Skeletal muscle satellite cell (primary cell): ENCODE measurements around a stretch of chr13.

DNA sequence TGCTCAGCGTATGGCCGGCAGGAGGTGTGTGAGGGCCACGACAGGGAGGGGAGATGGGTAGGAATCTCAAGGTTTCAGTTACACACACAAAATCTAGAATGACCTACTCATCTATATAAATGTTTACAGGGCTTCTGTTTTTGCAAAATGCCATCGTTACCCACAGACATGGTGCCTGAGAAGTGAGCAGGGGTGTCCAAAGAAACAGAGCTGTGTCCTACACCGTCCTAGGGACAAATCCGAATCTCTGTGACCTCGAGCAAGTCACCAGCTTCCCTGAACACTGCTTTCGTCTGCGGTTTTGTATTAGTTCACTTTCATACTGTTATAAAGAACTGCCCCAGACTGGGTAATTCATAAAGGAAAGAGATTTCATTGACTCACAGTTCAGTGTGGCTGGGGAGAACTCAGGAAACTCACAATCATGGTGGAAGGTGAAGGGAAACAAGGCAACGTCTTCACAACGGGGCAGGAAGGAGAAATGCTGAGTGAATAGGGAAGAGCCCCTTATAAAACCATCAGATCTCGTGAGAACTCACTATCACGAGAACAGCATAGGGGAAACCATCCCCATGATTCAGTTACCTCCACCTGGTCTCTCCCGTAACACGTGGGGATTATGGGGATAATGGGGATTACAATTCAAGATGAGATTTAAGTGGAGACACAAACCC lies 188.9 kb downstream of the NALF1 start:
- CAGE, long polyA plus RNA: no peak

- CAGE, long polyA plus RNA: no peak
Measured at GRCh38 chr13:107867626-107868810, 722 bp upstream of the NALF1 start.

GRCh38 chr13:108210030-108210601 lies 5.2 kb downstream of the LIG4 start:
- CAGE, long polyA plus RNA: no peak

GRCh38 chr13:108886379-108886991 lies 257.1 kb downstream of the MYO16 start:
- CAGE, long polyA plus RNA: no peak

DNA sequence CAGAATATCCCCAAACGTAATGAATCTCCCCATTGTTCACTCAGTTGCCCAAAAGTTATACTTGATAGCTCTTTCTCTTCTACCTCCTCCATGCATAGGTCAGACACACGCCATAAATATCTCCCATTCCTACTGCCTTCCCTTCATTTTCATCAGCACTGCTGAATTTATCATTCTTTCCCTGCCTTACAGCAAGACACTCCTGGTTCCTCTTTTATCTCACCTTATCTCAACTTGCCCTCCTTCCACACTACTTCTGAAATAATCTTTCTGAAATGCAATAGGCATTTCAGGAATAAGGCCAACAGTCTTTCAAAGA lies 333.9 kb downstream of the MYO16 start:
- CAGE, long polyA plus RNA: no peak

GRCh38 chr13:109412362-109412652 lies 374.1 kb downstream of the IRS2 start:
- CAGE, long polyA plus RNA: no peak

- CAGE, long polyA plus RNA: no peak
Measured at GRCh38 chr13:109576555-109576908, 209.9 kb downstream of the IRS2 start.

GRCh38 chr13:109780610-109781508 lies 5.5 kb downstream of the IRS2 start:
- CAGE, long polyA plus RNA: no peak

DNA sequence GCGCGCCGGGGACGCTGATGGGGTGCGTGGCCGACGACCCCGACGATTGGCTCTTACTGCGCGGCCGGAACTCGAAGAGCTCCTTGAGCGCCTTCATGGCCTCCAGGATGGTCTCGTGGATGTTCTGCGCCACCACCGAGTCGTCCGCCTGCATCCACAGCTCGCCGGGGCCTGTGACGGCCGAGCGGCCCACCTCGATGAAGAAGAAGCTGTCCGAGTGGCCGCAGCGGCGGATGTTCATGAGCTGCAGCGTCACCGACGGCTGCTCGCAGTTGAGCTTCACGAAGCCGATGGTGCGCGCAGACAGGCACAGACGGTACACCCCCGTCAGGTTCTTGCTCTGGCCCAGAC lies 1.3 kb downstream of the IRS2 start:
- CAGE, long polyA plus RNA: no peak

GRCh38 chr13:109786719-109787133 lies 343 bp upstream of the IRS2 start:
- CAGE, long polyA plus RNA: no peak

- CAGE, long polyA plus RNA: no peak
Measured at GRCh38 chr13:109787134-109788181, 1.1 kb upstream of the IRS2 start.

GRCh38 chr13:109788919-109789239 lies 2.5 kb upstream of the IRS2 start:
- CAGE, long polyA plus RNA: no peak

DNA sequence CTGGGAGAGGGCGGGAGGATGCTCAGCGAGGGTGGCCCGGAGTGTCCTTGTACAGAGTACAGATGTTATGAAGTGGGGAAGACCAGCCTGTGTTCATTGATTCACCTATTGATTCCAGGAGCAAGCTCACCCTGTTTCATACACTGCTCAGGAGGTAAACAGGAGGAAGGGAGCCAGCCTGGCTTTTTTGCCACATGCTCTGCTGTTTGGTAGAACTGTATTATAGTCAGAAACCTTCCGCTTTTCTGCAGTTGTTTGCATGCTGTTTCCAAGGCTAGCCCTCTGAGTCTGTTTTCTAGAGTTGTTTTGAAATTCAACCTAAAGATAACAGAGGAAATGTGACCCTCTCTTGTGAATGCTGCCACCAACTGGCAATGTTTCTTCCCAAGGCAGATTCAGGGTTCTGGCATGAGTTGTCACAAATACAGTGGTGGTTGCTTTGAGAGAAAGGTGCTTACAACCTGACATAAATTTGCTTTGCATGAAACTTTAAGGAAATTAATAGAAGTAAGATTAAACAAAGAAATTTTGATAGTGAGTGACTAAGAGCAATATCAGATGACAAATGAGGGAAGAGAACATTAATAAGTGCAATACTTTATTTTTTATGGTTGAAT lies 4.9 kb upstream of the IRS2 start:
- CAGE, long polyA plus RNA: no peak

GRCh38 chr13:110024120-110024376 lies 237.7 kb upstream of the IRS2 start:
- CAGE, long polyA plus RNA: no peak

DNA sequence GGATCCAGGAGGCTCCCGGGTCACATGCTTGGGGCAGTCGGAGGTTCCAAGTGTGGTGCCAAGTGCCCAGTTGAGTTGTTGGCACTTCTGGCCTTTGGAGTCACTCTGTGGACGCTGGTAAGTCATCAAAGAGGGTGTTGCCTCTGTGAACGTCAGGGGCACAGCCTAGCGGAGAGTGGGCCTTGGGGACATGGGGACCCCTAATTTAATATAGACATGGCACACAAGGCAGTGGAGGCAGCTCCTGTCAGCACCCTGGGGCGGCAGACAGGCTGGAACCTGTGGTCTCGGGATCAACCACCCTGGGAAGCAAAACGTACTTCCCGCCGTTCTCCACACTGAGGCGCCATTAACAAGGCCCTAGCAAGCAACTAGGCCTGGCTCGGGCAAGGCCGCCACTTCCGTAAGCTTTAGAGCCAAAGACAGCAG lies 199.0 kb downstream of the COL4A1 start:
- CAGE, long polyA plus RNA: no peak

GRCh38 chr13:110160954-110161600 lies 145.9 kb downstream of the COL4A1 start:
- CAGE, long polyA plus RNA: no peak

GRCh38 chr13:110181200-110181584 lies 125.8 kb downstream of the COL4A1 start:
- CAGE, long polyA plus RNA: no peak

DNA sequence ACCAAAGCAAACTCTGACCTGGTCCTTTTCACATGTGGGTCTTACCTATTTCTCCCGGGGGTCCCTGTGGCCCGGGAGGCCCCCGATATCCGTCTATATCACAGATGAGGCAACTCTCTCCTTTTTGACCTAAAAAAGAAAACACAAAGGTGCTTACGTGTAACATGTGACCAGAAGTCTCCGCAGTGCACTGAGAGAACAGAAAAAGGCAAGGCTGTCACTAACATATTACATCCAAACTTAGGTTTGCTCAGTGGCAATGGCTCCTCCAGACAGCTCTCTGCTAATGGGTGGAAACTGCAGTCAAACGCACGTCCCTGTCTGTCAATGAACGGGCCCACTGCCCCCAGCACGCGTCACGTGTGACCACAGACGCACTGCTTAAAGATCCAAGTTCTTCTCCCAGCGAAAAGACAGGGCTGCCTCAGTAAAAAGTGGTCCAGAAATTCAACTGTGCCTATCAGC lies 114.1 kb downstream of the COL4A1 start:
- CAGE, long polyA plus RNA: no peak

GRCh38 chr13:110213844-110214221 lies 93.1 kb downstream of the COL4A1 start:
- CAGE, long polyA plus RNA: no peak

GRCh38 chr13:110242432-110243063 lies 64.4 kb downstream of the COL4A1 start:
- CAGE, long polyA plus RNA: no peak